A172 (cell line): ENCODE results near the genes TMEM191B, GSC2 and C22orf39.

DNA sequence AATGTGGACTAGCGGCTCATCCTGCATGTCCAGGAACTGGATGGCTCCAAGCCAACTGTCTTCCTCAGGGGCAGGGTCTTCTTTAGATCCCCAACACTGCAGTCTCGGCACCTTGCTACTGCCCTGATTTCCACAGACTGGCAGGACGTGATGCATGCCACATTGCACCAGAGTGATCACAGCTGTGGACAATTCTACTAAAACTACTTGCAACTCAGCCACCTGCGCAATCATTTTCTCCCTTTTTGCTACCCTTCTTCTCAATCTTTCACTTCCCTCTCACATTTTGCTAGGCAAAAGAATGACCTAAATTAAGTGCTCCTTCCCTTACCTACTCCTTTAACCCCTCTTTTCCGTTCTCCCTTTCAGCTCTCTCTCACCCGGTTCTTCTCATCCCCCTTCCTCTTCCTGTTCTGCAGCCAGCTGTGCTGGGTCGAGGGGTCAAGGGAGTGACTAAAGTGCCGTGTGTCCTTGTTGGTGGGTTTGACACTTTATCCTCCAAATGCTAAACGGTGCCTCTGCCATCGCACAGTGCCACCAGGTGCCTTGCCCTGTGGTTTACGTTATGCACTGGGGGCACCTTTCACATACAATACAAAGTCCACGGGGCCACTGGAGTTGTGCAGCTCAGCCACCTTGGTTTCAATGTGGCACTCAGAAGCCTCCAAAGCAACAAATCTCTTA is 11.5 kb upstream of the PEX26 start:
- RAMPAGE, long total RNA = no peak

GRCh38 chr22:18104575-18105017 is 6.0 kb upstream of the TUBA8 start:
- RAMPAGE, long total RNA = no peak

GRCh38 chr22:18527384-18527836 is at the start of gene TMEM191B:
TSS of gene TMEM191B (plus strand) at chr22:18527802.
- RAMPAGE, long total RNA = no peak

GRCh38 chr22:18577924-18578300 is 33.8 kb downstream of the RIMBP3 start:
- RAMPAGE, long total RNA = no peak

GRCh38 chr22:19150219-19150496 is at the start of gene GSC2:
TSS of gene GSC2 (minus strand) at chr22:19150292.
- RAMPAGE, long total RNA = no peak

- RAMPAGE, long total RNA = no peak
These were observed 4.0 kb downstream of the SLC25A1 start for GRCh38 chr22:19174178-19175262.

- RAMPAGE, long total RNA = no peak
These were observed 26.6 kb downstream of the HIRA start for GRCh38 chr22:19404730-19405462.

DNA sequence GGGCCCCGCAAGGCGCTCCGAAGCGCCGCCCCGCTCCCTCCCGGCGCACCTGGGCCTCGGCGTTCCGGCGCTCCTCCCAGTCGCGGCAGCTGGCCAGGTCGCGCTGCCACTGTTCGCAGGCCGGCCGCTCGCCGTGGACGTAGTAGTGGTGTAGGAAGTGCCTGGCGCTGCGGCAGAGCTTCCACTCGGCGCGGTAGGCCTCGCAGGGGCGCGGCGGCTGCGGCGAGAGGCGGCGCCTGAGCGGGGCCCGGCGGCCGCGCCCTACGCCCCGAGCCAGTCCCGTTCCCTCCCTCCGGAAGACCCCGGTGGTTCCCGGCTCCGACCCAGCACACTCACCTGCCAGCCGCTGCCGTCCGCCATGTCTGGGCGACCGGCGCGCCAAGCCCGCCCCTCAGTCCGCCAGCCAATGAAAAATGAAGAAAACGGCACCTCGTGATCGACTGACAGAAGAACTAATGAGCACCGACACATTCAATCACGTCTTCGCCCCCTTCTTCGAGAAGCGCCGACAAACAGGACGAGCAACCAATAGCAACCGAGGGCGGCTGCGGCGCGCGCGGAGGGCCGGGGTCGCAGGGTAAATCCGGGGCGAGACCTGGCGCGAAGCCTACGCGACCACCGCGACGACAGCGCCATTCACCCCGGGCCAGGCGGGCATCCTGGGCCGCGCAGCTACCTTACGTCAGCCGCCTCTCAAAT is at the start of gene C22orf39:
C22orf39 (minus strand) TSS at position 383 of the 699 bp plus-strand sequence.
- RAMPAGE, long total RNA = no peak

DNA sequence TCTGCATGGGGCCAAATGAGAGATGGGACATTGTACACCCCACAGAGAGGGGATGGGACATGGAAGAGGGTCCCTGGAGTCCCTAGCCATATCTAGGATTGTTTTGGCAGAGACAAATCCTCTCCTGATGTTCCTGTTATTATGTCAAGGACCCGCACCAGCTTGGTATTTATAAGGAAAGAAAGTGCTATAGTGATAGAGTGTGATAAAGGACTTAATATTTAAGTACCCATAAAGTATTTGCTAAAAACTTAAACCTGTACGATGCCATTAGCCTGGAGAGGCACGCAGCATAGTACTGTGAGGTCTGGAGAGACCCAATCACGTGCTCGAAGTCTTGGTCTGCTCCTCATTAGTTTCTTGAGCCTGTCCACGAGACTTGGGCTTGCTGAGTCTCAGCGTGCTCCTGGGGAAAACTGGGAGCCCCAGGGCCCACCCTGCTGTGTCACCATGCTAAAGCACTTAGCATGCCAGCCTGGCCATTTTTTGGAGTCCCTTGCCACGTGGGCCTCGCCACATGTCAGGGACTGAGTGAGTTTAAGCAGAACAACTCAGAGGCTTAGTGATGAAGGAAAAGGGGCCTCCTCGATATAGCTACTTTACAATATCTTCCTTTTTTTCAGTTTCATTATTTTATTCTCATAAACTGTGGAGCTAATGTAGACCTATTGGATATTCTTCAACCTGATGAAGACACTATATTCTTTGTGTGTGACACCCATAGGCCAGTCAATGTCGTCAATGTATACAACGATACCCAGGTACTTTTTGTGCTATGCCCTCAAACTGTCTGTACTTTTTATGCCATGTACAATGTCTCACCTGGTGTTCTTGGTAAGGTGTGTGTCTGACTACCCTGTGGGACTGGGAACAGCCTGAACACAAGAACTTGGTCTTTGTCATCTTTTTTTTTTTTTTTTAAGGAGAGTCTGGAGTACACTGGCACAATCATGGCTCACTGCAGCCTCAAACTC is 2.6 kb downstream of the CDC45 start:
- RAMPAGE, long total RNA = no peak

DNA sequence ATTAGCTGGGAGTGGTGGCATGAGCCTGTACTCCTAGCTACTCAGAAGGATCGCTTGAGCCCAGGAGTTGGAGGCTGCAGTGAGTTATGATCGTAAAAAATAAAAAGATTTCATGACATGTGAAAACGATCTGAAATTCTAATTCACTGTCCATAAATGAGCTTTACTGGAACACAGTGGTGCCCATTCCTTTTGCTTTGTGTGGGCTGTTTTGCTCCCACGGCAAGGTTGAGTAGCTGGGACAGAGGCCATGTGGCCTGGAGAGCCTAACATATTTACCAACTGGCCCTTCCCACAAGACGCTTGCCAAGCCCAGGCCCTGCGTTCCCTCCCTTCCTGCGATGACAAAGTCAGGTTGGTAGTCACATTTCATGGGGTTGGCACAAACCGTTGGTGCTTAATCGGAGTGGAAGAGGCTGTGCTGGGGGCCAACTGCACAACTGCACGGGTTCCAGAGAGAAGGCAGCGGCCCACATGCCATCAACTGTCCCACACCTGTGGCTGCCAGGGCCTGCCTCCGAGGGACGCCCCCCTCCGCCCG is 81.2 kb upstream of the CLDN5 start:
- RAMPAGE, long total RNA = no peak

GRCh38 chr22:19873371-19873962 is 18.8 kb upstream of the GNB1L start:
- RAMPAGE, long total RNA = no peak

DNA sequence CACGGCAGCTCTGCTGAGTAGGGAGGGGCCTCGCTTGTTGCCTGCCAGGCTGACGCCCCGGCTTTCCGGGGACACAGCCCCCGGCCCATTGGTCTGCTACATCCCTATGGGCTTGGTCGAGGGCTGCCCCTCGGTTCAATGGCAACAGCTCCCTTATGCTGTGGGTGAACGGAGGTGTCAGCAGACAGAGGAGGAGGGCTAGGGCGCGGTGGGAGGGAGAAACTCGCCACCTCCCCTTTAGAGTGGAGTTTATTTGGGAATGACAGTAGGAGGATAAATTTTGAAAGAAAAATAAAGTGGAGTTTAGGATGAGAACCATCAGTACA is 37.8 kb upstream of the GNB1L start:
- RAMPAGE, long total RNA = no peak

DNA sequence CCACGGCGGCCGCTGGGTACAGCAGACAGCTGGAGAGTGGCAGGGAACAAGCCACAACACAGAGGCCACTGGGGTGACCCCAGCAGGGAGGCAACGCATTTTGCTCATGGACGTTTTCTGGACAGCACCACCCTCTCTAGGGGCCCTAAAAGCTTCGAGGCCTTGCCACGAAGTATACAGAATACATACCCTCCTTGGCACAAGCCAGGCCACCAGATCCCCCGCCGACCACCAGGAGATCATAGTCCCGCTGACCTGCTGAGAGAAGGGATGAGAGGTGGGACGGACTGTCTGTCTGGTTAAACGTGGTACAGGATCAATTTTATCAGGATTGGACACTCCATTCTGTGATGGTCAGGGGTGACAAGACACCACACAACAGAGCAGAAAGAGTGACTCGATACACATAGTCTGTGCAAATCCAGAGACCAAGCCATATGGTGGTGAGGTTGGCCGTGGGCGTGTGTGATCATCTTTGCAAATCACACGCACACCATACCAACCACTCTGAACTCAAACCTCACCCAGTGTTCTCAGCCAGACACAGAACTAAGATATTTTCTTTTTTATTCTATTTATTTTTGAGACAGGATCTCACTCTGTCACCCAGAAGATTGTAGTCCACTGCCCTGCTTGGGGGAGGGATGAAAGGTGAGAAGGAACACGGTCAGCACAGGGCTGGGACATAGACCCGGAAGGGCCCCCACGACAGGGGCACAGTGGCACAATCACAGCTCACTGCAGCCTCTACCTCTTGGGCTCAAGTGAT is 10.5 kb upstream of the COMT start:
- RAMPAGE, long total RNA = no peak

DNA sequence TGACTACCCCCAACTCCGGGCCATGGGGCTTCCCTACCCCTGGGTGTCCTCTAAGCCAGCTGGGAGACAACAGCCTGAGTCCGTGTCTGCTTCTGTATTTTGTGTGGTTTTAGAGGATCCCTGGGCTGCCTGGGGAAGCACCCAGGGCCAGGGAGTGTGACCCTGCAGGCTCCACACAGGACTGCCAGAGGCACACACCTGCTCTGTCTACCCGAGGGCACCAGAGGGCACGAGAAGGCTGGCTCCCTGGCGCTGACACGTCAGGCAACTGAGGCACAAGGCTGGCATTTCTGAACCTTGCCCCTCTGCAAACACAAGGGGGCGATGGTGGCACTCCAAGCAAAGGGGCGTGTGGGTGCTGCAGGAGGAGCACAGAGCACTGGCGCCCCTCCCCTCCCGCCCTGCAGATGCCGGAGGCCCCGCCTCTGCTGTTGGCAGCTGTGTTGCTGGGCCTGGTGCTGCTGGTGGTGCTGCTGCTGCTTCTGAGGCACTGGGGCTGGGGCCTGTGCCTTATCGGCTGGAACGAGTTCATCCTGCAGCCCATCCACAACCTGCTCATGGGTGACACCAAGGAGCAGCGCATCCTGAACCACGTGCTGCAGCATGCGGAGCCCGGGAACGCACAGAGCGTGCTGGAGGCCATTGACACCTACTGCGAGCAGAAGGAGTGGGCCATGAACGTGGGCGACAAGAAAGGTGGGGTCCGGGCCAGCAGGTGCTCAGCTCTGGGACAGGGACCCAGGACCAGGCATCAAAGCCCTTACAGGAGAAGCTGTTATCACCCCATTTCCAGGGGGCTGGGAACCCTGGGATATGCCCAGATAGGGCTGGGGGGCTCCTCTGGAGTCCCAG is 20.7 kb upstream of the TXNRD2 start:
- RAMPAGE, long total RNA = no peak

- RAMPAGE, long total RNA = no peak
These were observed 21.6 kb upstream of the TXNRD2 start for GRCh38 chr22:19963002-19963876.

DNA sequence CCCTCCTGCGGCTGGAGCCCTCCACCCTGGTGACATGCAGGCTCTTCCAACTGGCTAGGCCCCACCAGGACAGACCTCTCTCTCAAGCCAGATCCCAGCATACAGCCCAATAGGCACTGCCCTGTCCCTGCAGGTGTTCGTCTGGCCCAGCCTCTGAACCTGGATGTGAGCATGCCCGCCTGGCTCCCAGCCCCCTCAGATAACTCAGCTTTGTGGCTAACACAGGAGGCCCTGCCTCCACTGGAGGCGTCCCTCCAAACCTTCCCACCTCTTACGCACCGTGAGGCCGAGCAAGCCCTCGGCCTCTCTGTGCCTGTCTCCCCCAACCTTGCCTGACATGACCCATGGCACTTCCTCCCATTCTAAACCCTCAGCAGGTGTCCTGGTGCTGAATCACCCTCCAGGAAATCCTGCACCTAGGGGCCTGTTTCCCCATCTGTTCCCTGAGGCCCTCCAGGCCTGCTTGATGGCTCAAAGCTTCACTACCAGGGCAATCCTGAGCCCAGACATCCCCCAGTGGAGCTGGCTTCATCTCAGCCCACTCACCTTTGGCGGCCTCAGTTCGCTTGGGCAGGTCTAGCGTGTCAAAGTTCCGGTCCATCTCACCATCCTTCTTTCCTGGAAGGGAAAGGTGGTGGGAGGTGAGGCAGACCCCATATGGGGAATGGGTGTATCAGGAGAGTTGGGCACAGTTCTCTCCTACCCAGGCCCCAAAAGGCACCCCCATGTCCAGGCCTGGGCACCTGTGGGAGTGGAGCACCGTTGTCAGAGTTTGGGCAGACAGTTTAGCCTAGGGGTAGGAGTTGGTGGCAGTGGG is 33.7 kb upstream of the TXNRD2 start:
- RAMPAGE, long total RNA = no peak

- RAMPAGE, long total RNA = no peak
These were observed 21.0 kb downstream of the ARVCF start for GRCh38 chr22:19995542-19996069.

DNA sequence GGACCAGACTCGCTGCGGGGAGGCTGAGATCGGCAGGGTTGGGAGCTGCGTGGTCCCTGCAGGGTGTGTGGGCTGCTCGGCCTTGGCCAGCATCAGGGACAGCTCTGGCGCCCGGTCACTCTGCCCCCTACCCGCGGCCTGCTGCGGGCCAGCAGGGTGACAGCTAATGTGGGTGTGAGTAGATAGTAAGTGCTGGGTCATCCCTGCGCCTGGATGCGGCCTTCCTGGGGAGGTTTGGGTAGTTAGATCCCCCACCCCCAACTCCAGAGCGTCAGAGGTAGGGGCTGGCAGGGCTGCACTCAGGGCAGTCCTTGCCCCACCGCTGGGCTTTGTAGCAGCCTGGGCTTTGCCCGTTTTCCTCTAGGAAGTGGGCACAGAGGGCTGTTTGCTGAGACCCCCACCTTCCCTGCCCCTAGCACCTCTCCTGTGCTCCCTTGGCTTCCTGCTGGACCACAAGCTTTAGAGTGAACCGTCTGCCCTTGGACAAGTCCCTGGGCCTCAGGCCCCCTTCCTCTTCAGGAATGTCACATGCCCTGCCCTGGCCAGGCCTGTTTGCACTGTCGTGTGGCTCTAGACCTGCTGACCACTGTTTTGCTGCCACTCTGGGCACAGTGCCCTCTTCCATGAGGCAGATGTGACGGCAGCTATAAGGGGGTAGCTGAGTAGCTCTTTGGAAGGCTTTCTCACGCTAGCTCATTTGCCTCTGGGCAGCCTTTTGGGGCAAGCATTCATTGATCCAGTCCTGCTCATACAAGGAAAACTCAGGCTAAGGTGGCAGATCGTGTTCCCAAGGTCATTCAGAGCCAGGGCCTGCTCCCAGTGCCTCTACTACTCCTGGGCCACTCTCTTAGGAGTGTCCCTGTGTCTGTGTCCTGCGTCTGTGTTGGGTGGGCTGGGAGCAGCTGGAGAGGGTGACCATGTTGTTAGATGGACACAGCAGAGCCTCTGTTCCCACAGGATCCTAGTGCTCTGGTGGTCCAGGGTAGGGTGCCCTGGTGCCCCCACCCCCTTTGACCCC is 831 bp downstream of the TANGO2 start:
- RAMPAGE, long total RNA = no peak

DNA sequence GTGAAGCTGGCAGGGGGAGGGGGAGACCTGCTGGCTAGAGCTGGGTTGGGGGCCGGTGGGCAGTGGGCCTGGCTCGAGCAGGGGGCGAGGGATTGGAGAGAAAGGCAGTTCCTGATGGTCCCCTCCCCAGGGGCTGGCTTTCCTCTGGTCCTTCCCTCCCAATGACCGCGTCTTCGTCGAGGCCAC is 12.0 kb downstream of the TANGO2 start:
- RAMPAGE, long total RNA = no peak

DNA sequence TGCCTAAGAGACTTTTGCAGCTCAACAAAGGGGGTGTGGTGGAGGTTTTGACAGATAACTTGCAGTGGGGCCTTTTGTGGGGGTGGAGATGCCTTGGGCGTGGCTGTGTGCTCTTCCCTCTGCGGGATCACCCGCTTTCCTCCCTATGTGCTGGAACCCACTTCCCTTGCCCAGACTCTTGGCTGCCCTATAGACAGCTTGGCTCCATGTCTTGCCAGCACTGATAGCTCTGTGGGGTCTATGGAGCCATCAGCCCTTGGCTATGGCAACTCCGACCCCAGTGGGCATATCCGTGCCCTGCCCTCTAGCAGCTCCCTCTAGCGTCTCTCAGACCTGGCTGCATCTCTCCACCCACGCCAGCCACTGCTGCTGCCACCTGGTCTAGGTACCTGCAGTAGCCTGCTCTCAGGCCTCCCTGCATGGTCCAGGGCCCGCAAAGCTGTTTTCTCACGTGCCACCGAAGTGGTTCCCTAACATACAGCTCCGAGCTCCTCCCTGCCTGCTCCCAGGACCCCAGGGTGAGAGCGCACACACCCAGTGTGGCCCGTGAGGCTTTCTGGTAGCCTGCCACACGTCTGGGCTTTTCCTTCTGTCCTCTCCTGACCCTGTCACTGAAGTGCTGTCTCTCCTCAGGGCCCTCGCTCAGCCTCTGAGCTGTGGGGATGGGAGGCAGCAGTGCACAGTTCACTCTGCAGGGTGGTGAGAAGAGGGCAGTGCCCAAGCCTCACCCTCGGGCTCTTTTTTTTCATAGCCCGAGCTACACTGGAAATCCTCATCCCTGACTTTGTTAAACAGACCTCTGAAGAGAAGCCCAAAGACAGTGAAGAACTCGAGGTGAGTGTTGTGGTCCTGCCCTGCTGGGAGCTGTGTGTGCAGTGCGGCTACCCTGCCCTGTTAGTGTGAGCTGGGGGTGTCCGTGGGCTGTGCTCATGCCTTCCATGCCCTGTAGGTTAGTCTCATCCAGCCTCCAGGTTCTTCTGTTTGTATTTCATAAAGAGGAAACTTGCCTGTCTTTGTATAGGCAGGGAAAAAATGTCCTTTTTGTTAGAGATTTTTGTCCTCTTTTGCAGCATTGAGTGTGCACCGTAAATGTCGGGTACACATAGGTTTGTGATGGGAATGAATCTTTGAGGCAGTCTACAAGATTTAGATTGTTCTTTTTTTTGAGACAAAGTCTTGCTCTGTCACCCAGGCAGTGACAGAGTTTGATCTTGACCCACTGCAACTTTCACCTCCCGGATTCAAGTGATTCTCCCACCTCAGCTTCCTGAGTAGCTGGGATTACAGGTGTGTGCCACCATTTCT is 14.4 kb downstream of the DGCR8 start:
- RAMPAGE, long total RNA = no peak